Vagina (tissue), 1 donor: ENCODE results near the genes PPP1R11 and MRPS18B.

- PRO-cap = no peak
- RAMPAGE, long total RNA = no peak
Measured at GRCh38 chr6:28674166-28674723, 87.1 kb upstream of the SCAND3 start.

GRCh38 chr6:28728995-28729614 is 142.0 kb upstream of the SCAND3 start:
- PRO-cap = unidirectional peak, plus-strand start at chr6:28729310
- RAMPAGE, long total RNA = no peak

DNA sequence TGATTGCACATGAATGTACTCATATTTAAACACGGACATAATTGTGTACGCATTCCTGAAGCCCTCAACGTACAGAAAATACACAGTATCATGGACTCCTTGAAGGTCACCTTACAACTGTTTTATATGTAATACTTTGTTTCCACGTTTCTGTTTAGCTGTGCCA is 1.4 kb downstream of the TRIM27 start:
- PRO-cap = no peak
- RAMPAGE, long total RNA = no peak

DNA sequence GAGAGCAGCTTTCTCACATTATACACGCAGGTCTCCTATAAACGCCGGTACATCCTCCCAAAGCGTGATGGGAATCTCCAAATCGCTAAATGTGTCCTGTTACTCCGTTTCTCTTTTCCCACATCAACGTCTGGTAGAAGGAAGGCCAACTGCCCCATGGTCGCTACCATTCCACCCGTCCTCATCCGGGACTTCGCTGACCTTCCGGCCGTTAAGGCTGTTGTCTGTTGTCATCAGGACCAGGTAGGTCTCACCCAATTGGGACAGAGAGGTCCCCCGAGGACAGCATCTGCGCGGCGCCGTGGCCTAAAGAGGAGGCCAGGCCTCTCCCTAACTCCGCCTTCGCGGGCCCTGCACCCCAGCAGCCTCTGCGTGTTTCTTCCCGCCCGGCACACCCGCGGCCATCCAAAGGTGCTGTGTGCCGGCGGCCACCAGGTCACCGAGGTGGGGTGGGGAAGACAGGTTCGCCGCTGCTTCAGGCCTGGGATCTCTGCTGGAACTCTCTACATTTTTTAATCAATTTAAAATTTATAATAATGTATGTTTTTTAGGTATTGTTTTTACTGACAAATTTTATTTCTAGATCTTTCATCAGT is 9.1 kb downstream of the OR2W1 start:
- PRO-cap = no peak
- RAMPAGE, long total RNA = no peak

GRCh38 chr6:29629181-29629643 is 3.8 kb downstream of the GABBR1 start:
- PRO-cap = no peak
- RAMPAGE, long total RNA = no peak

GRCh38 chr6:29656044-29656591 is 774 bp upstream of the MOG start:
- PRO-cap = no peak
- RAMPAGE, long total RNA = no peak

DNA sequence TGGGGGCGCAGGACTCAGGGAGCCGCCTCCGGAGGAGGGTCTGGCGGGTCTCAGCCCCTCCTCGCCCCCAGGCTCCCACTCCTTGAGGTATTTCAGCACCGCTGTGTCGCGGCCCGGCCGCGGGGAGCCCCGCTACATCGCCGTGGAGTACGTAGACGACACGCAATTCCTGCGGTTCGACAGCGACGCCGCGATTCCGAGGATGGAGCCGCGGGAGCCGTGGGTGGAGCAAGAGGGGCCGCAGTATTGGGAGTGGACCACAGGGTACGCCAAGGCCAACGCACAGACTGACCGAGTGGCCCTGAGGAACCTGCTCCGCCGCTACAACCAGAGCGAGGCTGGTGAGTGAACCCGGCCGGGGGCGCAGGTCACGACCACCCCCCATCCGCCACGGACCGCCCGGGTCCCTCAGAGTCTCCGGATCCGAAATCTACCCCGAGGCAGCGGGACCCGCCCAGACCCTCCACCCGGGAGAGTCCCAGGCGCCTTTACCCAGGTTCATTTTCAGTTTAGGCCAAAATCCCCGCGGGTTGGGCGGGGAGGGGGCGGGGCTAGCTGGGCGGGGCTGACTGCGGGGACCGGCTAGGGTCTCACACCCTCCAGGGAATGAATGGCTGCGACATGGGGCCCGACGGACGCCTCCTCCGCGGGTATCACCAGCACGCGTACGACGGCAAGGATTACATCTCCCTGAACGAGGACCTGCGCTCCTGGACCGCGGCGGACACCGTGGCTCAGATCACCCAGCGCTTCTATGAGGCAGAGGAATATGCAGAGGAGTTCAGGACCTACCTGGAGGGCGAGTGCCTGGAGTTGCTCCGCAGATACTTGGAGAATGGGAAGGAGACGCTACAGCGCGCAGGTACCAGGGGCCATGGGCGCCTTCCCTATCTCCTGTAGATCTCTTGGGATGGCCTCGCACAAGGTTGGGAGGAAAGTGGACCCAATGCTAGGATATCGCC is 634 bp downstream of the HLA-F start:
- PRO-cap = bidirectional peak, plus-strand start at position 285 of the sequence, minus-strand start at position 289 of the sequence; bidirectional peak, plus-strand start at position 609 of the sequence, minus-strand start at position 490 of the sequence
- RAMPAGE, long total RNA = no peak

GRCh38 chr6:29755438-29756044 is 32.3 kb downstream of the HLA-F start:
- PRO-cap = no peak
- RAMPAGE, long total RNA = no peak

- PRO-cap = no peak
- RAMPAGE, long total RNA = no peak
Measured at GRCh38 chr6:29908678-29909181, 33.6 kb upstream of the HLA-A start.

DNA sequence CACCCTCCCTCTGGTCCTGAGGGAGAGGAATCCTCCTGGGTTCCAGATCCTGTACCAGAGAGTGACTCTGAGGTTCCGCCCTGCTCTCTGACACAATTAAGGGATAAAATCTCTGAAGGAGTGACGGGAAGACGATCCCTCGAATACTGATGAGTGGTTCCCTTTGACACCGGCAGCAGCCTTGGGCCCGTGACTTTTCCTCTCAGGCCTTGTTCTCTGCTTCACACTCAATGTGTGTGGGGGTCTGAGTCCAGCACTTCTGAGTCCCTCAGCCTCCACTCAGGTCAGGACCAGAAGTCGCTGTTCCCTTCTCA is 1.3 kb downstream of the HLA-A start:
- PRO-cap = no peak
- RAMPAGE, long total RNA = no peak

GRCh38 chr6:30066824-30067812 is at the start of gene PPP1R11:
Gene PPP1R11 (plus strand): TSS chr6:30067198.
- PRO-cap = bidirectional peak, plus-strand start at chr6:30067270, minus-strand start at chr6:30066885
- RAMPAGE, long total RNA = start-site peak on the plus strand at chr6:30067236-30067285, 201 reads; start-site peak on the plus strand at chr6:30067407-30067413, 18 reads

- PRO-cap = bidirectional peak, plus-strand start at chr6:30102223, minus-strand start at chr6:30102089; bidirectional peak, plus-strand start at chr6:30102644, minus-strand start at chr6:30102539
- RAMPAGE, long total RNA = no peak
Measured at GRCh38 chr6:30101949-30102819, 10.7 kb downstream of the TRIM31 start.

DNA sequence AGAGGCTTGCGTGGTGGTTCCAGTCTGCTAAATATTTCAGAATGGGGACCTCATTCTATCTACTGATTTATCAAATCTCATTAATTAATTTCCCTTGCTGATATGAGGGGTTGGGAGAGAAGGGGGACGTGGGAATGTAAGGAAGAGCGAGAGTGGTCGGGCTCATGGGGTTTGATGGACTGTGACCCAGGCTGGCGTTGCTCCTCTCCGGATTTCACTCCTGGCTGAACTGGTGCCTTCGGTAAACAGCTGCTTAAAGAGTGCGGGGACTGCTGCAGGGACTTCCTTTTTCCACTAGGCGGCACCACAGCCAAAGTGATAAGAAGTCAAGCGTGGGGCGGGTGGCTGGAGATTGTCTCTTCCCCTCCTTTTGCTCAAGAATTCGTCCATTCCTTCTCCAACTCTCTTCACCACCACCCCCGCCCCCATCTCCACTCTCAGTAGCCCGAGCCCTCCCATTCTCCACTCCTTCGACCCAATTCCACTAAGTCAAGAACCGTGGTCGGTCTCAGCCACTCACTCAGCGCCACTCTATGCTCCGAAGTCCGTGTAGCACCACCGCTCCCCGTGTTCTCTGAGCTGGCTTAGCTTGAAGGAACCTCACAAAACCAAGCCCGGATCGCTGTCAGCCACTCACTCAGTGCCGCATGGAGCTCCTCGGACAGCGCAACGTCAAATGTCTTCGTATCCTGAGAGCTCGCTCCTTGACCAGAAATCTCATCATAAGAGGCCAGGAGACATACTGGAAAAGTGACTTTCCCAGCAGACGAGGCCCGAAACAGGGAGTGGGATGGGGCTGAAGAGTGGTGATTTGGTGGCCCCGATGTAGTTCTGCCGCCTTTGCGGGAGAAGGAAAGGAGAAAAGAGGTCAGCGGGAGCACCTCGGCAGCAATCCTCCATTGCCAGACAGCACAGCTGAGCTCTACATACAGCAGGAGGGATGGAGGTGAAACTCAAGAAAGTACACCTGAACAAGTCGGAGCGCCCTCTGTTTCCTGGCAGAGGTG is 9.6 kb downstream of the TRIM31 start:
- PRO-cap = bidirectional peak, plus-strand start at position 318 of the sequence, minus-strand start at position 231 of the sequence
- RAMPAGE, long total RNA = no peak

GRCh38 chr6:30259040-30259485 is 45.9 kb upstream of the TRIM26 start:
- PRO-cap = bidirectional peak, plus-strand start at chr6:30259564, minus-strand start at chr6:30259401
- RAMPAGE, long total RNA = no peak

DNA sequence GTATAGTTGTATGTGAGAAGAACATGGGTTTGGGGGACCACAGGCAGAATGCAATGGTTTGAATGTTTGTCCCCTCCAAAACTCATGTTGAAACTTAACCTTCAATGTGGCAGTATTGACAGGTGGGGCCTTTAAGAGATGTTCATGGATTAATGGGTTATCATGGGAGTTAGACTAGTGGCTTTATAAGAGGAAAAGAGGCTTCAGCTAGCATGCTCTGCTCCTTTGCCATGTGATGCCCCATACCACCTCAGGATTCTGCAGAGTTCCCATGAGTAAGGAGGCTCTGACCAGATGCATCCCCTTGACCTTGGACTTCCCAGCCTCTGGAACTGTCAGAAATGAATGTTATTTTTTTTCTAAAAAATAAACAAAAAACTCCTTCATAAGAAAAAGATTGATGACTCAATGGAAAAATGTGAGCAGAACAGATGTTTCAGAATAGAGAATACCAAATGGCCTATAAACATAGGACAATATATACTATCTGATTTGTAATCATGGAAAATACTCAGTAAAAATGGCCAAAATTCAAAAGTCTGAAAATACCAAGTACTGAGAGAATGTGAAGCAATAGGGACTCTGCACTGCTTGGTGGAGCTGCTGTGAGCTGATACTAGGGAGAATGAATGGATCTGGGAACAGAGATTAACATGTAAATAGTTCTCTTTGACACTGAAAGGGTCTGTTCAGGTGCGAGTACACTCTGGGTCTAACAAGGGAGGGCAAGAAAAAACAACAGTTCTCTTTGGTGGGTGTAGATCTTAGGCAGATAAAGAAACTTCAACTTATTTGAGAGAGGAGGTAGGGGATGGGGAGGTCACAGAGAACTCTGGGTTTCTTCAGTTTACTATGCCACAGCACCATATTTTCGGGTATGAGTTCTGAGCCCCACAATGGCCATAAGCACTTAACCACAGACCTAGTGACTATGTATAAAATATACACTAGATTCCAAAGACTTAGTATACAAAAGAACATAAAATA is 7.4 kb upstream of the TRIM39 start:
- PRO-cap = no peak
- RAMPAGE, long total RNA = no peak

GRCh38 chr6:30490786-30491862 is 1.8 kb downstream of the HLA-E start:
- PRO-cap = no peak
- RAMPAGE, long total RNA = start-site peak on the plus strand at chr6:30491183-30491282, 460 reads

- PRO-cap = no peak
- RAMPAGE, long total RNA = no peak
Measured at GRCh38 chr6:30552406-30553088, 3.7 kb downstream of the GNL1 start.

GRCh38 chr6:30615337-30616187 is 1.5 kb downstream of the PPP1R10 start:
- PRO-cap = bidirectional peak, plus-strand start at chr6:30615529, minus-strand start at chr6:30615416
- RAMPAGE, long total RNA = no peak

DNA sequence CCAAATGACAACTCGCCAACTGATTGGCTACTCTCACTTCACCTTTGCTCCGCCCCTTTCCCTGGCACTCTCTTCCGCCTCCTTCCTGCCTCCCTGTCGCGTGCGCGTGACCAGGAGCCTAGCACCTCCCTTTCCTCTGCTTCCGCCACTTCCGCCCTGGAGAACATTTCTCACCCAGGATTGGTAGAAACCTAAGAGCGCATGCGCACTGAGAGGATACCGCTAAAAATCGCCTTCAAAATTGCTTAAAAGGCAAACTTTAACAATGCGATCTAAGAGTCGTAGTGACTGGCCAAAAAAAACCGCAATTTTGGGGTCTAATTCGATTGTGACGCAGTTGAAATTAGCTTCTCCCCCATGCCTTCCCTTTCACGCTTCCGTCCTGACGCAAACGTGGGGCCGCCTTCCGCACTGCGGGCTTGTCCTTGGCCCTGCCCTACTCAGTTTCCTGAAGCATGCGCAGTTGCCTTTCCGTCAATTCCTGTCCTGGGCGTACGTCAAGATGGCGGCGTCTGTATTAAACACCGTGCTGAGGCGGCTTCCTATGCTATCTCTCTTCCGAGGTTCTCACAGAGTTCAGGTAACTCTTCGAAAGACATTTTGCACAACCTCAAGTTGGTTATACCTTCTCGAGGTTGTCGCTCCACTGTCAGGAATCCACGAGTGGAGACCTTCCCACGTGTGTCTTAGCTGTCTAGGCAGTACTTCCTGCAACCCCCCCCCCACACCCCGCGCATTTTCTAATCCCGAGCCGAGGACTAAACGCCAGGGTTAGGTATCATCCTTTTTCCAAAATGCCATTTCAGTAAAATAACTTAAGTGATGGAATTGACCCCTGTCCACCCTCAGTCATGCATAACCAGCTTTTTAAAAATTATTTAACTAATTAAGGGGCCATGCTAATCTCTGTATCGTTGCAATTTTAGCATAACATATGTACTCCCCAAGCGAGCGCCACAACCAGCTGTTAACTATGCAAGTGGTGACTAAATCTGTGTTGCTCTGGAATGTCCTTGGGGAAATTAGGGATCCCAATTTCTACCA is at the start of gene MRPS18B:
TSS of gene MRPS18B (plus strand) at position 477 of the 1,044 bp plus-strand sequence.
- PRO-cap = bidirectional peak, plus-strand start at position 194 of the sequence, minus-strand start outside the sequence; bidirectional peak, plus-strand start at position 477 of the sequence, minus-strand start at position 413 of the sequence
- RAMPAGE, long total RNA = no peak

DNA sequence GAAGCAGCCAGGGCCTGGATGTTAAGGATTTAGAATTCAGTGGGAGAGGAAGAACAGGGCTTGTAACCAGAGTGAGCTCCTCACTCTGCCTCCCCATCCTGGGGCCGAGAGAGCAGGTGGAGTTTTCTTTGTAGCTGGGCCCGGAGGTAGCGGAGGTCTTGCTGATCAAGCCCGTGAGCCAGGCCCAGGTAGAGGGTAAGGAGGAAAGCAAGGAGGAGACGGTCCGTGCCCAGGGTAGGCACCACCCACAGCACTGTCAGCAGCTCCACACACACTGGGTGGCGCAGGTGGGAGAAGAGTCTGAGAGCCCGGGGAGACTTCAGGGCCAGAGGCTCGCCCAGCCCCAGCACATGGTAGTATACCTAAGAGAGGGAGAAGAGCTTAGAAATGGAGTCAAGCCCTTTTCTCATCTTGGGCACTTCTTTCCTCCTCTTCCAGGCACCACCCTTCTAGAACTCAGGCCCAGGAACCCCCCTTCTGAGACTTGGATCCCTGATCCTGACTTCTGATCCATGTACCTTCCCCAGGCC is 2.1 kb downstream of the NRM start:
- PRO-cap = no peak
- RAMPAGE, long total RNA = no peak